Placental epithelial cell (primary cell): ENCODE measurements around a stretch of chr12.

GRCh38 chr12:120694723-120695174 is 7.8 kb downstream of the MLEC start:
- CAGE, long polyA plus RNA = no peak

DNA sequence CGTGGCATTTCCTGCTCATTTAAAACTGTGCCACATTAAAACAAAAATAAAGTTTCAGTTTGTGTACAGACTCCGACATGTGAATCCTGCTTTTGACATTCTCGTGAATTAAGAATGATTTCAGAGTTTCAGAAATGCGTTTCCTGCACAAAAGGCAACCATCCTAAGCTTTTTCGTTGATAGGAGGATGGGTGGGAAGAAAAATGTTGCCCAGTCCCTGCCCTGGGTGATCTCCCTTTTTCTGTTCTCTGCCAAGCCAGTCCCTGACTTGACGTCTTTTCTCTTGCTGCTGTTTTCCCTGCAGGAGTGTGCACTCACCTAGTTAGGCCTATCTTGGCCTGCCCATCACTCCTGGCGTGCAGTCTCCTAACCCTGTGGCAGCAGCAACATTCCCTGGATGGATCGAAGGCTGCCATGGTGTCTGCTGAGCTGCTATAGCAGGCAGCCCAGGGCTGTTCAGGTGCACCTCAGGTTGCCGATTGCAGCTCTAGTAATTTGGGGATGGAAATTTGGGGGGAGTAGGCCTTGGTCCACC is 1.1 kb downstream of the UNC119B start:
- CAGE, long polyA plus RNA = no peak

GRCh38 chr12:120768514-120769321 is 43.1 kb downstream of the ACADS start:
- CAGE, long polyA plus RNA = no peak

DNA sequence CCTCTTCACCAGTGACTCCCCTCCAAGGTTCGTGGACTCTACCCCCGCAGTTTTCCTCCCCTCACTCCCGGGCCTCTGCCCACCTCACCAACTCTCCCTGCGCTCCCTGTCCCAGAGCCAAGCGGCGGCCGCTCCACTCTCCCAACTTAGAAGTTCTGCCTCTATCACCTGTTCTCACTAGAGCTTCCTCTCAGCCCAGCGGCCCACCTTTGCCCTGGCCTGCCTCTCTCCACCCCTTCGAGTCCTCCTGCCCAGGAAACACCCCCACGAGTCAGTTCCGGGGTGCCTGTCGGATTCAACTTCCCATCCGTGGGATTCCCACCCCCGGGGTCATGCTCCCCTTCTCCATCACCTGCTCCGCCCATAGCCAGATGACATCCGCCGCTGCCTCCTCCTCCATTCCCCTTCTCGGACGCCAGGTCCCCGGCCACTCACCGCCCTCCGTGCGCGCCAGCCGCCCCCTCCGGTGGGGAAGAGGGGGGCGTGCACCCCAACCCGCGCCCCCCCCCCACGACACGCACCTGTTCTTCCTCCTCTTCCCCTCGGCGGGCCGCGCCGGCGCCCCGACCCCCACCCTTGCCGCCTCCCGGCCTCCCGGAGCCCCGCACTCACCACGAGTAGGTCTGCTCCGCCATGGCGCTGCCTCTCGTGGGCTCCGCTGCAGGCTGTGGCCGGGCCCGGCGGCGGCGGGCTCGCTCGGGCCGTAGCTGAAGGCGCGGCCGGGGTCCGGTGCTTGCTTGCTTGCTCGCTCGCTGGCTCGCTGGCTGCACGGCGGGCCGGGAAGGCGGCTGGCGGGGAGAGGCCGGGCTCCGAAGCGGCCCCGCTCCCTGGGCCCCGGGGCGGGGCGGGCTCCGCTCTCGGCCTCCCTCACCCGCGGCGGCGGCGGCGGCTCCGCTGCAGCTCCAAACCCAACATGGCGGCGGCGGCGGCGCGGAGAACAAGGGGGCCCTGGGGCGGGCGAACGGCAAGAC is 640 bp downstream of the SPPL3 start:
- CAGE, long polyA plus RNA = no peak

- CAGE, long polyA plus RNA = no peak
Measured at GRCh38 chr12:120904563-120904974, 411 bp upstream of the SPPL3 start.

DNA sequence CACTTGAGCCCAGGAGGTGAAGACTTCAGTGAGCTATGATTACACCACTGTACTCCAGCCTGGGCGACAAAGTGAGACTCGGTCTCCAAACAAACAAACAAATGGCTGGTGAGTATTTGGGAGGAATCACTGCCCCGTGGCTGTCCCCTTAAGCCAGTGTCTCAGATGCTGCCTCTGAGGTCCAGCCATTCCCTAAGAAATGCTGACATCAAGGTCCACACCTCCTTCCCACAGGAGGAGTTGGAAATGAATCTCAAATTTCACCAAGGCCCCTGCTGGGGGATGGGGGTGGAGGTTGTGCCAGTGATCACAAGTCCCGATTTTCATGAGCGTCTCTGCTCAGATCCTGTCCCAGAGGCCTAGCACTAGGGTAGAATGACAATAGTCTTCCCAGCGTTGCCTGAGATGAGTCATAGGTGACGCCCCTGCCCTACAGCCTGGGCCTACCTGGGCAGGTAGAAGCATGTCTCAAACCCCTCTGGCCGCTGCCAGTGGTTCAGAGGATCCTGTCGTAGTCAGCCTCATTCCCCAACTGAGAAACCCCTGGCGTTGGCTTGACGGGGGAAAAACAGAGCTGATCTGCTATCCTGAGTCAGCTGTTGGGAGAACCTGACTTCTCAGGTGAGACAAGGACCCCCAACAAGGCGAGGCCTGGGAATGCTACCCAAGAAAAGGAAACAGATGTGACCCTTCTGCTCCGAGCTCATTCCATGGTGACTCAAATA is 21.6 kb upstream of the SPPL3 start:
- CAGE, long polyA plus RNA = no peak

DNA sequence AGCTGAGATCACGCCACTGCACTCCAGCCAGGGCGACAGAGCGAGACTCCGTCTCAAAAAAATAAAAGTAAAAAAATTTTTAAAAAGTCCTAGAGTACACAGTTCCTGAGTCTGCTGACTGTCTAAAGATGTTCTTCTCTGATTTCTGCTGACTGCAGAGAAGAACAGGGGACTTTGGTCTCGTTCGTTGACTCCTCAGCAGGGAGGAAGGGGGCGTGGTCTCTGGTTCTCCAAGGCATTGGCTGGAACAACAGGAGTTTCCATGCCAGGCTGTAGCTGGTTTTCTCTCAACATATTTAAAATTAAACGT is 16.8 kb upstream of the HNF1A start:
- CAGE, long polyA plus RNA = no peak

- CAGE, long polyA plus RNA = no peak
Measured at GRCh38 chr12:121033362-121033773, 5.7 kb downstream of the OASL start.

- CAGE, long polyA plus RNA = no peak
Measured at GRCh38 chr12:121295380-121296116, 961 bp downstream of the CAMKK2 start.

DNA sequence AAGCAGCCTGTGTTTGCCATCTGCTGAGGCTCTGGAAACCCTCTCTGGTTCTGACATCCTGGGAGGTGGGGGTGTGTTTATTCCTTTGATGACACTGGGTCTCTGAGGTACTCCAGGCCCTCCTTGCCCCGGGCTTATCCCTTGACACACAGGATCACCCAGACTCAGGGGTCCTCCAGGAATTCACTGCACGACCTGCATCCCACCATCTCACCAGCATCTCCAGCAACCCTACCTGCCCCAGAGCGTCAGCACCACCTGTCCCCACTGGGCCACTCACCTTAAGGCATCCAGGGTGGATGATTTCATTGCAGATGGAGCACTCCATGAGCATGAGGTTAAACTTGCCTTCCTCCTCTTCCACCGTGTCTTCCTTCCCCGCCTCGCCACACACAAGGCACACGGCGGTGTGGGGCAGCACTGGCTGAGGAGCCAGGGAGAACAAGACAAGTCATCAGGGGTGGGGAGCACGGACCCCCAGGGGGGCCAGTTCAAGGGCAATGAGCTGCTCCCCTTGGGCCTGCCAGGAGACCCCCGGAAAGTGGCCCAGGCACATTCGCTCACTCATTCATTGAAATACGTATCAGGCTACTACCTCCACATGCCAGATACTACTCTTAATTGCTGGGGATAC is 45.2 kb downstream of the RNF34 start:
- CAGE, long polyA plus RNA = no peak

DNA sequence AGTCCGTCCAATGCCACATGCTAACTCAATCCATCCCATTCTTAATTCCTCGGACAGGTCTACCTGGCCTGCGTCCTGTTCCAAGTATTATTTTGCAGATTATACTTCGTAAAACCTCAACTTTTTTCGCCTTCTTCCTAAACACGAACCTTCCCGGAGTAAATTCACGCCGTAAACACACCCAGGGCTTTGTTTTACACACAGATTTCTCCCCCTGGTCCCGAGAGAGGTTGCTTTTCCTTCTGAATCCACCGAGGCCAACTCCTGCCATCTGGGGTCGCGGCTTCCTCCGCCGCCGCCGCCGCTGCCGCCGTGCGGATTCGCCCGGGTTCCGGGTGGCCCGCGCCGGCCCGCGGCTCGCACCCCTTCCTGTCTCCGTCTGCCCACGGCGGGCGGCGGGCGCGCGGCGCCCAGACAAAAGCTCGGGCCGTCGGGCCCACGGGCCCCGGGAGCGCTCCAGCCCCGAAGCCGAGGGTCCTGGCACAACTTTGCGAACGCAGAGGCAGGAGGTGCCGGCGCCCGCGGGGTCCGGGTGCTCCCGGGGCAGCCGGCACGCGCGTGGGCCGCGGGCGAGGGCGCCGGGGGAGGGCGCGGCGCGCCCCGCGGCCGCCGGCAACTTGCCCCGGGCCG is 66.4 kb downstream of the RNF34 start:
- CAGE, long polyA plus RNA = no peak

GRCh38 chr12:121523603-121524058 is 57.2 kb downstream of the KDM2B start:
- CAGE, long polyA plus RNA = no peak

- CAGE, long polyA plus RNA = no peak
Measured at GRCh38 chr12:121538312-121538622, 42.6 kb downstream of the KDM2B start.

DNA sequence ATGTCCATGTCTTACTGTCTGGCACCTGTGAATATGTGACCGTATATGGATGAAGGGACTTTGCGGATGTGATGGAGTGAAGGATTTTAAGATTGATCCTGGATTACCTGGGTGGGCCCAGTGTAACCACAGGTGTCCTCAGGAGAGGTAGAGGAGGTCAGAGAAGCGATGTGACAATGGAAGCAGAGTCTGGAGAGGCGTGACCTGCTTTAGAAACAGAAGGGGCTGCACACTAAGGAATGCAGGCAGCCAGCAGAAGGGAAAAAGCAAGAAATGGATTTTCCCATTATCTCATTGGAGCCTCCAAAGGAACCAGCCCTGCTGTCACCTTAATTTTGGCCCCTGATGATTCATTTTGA is 27.8 kb upstream of the KDM2B start:
- CAGE, long polyA plus RNA = no peak

DNA sequence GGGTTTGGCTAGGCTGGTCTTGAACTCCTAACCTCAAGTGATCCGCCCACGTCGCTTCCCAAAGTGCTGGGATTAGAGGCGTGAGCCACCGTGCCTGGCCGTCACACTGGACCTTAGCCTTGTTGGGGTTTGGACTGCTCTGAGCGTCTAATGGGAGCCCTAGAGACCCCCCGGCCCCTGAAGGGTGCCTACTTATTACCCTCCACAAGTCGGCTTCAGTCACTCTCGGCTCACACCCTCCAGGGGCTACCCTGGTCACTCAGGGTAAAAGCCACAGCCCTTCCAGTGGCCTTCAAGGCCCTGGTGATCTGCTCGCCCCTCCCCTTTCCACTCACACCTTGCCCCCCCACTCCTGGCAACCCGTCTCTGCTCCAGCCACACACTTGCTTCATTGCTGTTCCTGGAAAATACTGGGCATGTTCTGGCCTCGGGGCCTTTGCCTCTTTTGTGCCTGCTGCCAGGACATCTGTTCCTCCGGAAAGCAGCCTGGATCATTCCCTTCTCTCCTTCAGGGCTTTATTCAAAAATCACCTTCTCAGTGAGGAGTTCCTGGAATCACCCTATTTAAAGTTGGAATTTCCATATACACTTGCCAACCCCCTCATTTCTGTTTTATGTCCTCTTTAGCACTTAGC is 3.6 kb upstream of the MORN3 start:
- CAGE, long polyA plus RNA = no peak

- CAGE, long polyA plus RNA = no peak
Measured at GRCh38 chr12:121783822-121784342, 9.6 kb downstream of the RHOF start.

GRCh38 chr12:121802982-121803730 is 653 bp upstream of the SETD1B start:
- CAGE, long polyA plus RNA = no peak

- CAGE, long polyA plus RNA = no peak
Measured at GRCh38 chr12:121830540-121831337, 26.9 kb downstream of the SETD1B start.

- CAGE, long polyA plus RNA = no peak
Measured at GRCh38 chr12:122008757-122009078, 13.0 kb upstream of the BCL7A start.

DNA sequence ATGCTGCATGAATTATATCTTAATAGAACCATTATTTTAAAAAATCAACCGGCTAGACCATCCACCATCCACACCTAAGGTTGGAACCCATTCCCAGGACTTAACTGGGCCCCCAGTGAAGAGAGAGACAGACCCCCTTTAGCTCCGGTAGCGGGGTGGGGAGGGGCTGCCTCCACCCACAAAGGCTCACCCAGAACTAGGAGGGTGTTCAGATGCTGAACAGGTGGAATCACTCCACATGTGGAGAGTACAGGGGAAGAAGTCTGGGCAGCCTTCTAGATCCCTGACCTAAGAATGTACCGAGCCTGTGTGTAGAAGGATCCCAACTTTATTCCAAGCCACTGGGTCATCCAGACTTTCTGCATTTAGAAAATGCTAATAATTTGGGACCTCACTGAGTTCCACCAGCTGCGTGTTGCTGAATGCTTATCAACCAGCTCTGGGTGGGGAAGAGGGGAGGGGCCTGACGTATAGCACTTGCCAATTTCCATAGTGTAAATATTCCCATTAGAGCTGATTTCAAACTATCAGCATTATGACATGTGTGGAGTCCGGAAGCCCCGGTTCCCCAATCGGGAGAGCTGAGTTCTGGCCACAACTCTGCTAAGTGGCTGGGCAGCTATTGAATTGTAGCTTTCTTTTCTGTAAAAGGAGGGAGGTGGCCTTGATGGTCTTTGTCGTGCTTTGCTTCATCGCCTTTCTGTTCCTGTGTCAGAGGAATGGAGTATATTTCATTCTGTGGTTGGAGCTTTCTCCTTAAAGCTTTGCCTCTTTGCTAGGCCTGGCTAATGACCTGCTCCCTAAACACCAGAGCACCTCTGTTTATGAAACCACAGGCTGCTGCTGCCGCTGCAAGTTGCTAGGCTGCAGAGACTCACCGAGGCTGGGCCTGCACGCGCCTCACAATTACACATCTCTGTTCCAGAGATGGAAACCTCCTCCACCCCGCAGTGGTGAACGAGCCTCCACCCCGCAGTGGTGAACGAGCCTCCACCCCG is 7.9 kb upstream of the BCL7A start:
- CAGE, long polyA plus RNA = no peak